ENCODE measurements around the gene HIC1.

- RRBS, result no CpG with 5 or more reads among the region's 5 CpGs
CAGE:
- cytosol, long polyA plus RNA, result start-site peak on the minus strand at chr17:2043155-2043449, 38 and 23 reads in 2 replicates
- long polyA plus RNA, result start-site peak on the minus strand at chr17:2043242-2043433, 11 and 10 reads in 2 replicates
- nucleus, long polyA plus RNA, result no peak
These were observed 1.3 kb downstream of the OVCA2 start for GRCh38 chr17:2043129-2043534.

DNA sequence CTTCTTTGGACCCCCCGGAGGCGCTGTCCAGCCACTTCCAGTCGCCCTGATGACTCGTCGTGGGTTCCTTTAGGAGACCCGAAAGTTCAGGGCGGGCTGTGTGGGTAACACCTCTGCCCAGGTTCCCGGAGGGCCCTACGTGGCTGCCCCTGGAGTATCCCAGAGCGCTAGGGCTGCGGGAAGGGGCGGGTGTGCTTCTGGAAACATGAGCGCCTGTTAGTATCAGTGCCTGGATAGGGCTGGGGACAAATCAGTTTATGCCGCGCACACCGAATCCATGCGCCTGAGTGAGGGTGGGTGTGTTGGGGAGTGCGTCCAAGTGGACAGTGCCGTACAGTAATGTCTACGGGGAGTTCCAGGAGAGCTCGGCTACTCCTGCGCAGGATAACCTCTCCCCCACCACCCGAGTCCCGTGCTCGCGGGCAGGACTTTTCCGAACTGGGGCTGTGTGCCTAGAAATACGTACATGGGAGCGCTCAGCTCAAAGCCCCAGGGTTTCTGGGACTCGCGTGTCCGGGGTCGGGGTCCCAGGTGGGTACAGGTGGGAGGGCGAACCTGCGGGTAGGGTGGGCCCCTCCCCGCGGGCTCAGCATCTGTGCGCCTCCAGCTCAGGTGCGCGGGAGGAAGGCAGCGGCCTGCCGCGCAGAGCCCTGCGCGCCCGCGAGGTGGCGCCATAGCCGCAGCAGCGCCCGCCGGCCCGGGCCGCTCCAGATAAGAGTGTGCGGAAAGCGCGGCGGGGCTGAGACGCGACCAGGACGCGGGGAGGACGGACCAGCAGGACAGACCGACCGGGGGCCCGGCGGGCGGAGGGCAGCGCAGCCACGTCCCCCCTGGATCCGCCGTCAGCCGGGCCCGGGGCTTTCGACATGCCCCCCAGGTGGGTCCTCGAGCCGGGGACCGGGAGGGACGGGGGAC, at the start of gene HIC1:
HIC1 (plus strand) TSS at position 742 of the 915 bp plus-strand sequence.
- RRBS, result 2% methylated on average over 26 of the region's 79 CpGs
CAGE:
- cytosol, long polyA plus RNA, result no peak
- long polyA plus RNA, result no peak
- nucleus, long polyA plus RNA, result start-site peak on the plus strand centred at position 728 of the sequence, 29 bp wide, 858 and 335 reads in 2 replicates

DNA sequence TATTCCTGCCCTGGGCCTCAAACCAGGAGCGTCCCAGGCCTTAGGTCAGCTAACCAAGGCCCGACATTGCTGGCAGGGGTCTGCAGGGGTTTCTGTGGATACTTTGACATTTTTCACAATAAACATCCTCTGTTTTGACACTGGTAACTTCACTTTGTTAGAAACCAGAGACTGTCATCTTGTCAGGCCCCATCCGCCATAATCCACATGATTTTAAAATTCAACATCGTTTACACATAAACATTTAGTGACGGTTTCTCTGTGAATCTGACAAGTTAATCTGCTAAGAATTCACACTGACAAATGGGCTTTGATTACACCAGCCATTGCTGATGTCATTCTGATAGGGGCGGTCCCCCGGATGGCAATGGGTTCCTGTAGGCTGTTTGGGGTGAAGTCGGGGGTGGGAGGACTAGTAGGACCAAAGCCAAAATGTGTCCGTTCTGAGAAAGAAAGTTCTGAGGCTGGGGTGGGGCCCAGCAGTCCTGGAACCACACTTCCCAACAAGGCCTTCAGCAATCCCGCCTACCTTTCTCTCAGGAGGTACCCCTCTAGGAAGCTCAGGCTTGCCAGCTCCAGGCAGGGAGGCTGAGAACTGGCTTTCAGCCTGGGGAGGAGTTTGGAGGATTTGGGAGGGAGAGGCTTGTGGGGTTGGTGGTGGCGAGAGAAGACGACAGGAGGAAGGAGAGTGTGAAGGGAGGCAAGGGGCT, 8.4 kb downstream of the HIC1 start:
- RRBS, result no CpG with 5 or more reads among the region's 12 CpGs
CAGE:
- cytosol, long polyA plus RNA, result no peak
- long polyA plus RNA, result no peak
- nucleus, long polyA plus RNA, result no peak

GRCh38 chr17:2067465-2067830, 12.5 kb downstream of the HIC1 start:
- RRBS, result no CpG with 5 or more reads among the region's 8 CpGs
CAGE:
- cytosol, long polyA plus RNA, result no peak
- long polyA plus RNA, result no peak
- nucleus, long polyA plus RNA, result no peak

DNA sequence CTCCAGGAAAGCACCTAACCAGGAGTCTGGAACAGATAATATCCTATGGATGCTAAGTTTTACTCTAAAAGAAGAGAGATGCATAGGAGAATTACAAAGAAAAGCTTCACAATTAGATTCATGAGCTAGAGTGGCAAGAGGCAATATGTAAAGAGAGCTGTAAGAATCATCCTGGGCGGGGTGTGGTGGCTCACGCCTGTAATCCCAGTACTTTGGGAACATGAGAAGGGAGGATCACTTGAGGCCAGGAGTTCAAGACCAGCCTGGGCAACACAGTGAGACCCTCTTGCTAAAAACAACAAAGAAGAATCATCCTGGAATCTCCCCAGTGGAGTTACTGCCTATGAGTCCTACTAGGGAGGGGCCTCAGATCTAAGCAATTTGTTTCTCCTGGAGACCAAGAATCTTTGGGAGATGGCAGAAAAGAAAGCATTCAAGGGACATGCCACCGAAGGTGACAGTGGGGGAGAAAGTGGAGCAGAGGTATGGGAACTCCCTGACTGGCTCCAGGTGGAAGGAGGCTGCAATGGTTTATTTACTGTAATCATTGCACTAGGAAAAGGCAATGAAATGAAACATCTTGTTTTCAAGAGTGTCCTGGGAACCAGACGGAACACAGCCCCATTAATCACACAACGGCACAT, 119.2 kb downstream of the HIC1 start:
- RRBS, result no CpG with 5 or more reads among the region's 5 CpGs
CAGE:
- cytosol, long polyA plus RNA, result no peak
- long polyA plus RNA, result no peak
- nucleus, long polyA plus RNA, result no peak

DNA sequence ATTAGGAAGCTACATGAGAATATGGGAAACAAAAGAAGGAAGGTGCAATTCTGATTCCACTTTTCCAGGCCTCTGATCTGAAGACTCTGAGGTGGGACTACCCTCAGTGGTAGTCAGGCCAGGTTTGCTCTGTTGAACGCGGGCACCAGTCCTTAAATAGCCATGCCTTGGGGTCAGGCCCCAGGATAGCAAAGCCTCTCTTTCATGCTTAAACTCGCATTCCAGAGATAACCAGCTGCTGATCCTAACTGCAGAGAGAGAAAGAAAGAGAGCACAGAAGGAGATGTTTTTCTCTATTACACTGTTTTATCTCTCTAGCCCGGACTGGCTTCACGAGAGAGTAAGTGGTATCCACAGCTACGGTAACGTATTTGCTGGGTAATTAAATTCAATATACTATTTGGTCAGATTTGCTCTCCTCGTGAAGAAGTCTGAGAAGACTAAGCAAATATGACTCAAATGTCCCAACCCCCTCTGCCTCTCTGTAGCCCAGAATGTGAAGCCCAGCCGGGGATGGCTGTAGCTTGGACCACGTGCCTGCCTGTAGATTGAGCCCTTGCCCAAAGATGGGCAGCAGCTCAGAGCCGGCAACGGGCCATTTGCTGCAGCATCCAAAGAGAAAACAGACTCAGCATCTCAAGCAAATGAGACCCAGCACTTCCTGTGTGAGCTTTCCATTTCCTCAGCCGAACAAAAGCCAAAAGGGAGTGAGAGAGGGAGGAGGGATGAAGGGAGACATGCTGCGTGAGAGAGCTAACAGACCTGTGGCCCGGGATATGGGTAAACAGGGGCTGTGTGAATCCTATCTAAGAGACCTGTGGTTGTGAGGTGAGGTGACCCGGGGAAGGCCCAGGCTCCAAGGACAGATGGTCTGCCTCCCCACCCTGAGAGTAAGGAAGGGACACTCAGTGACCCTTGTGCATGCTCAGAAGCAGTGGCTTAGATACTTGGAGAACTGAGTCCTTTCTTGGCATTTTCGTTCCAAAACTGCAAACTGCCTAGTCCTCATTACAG, 122.1 kb downstream of the SMG6 start:
- RRBS, result 4% methylated on average over 5 of the region's 17 CpGs
CAGE:
- cytosol, long polyA plus RNA, result no peak
- long polyA plus RNA, result no peak
- nucleus, long polyA plus RNA, result no peak

DNA sequence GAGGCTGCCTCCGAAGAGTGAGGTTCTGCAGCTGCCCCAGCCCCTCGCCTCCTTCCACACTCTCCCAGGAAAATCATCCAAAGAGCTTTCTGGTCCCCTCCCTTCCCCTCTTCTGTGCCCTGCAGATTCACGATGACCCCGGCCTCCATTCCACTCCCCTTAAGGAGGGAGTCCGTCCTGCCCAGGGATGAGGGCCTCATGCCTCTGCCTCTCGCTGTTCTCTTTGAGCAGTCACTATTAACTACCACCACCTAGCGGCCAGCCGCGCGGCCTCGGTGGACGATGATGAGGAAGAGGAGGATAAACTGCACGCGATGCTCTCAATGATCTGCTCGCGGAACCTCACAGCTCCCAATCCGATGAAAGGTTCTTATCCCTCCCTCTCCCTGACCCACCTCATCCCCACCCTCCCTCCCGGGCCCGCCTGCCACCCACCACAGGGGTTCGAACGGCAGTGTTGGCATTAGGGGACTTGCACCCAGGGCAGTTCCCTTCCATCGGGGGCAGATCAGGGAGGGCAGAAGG, 29.8 kb downstream of the SGSM2 start:
- RRBS, result no CpG with 5 or more reads among the region's 22 CpGs
CAGE:
- cytosol, long polyA plus RNA, result no peak
- long polyA plus RNA, result no peak
- nucleus, long polyA plus RNA, result no peak

DNA sequence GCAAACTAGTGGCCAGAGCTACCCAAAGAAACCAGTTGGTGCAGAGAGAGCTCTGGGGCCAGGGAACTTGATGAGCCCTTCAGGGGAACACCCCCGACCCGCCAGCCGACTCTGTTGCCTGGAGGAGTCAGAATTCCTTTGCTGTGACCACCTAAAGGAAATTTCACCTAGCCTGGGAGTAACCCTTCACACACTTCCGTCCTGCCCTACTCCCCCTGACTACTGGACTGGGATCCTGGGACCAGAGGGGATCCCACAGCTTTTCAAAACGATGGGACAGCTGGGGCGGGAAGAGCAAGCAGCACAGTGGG, 18.9 kb downstream of the MNT start:
- RRBS, result no CpG with 5 or more reads among the region's 6 CpGs
CAGE:
- cytosol, long polyA plus RNA, result no peak
- long polyA plus RNA, result no peak
- nucleus, long polyA plus RNA, result no peak

DNA sequence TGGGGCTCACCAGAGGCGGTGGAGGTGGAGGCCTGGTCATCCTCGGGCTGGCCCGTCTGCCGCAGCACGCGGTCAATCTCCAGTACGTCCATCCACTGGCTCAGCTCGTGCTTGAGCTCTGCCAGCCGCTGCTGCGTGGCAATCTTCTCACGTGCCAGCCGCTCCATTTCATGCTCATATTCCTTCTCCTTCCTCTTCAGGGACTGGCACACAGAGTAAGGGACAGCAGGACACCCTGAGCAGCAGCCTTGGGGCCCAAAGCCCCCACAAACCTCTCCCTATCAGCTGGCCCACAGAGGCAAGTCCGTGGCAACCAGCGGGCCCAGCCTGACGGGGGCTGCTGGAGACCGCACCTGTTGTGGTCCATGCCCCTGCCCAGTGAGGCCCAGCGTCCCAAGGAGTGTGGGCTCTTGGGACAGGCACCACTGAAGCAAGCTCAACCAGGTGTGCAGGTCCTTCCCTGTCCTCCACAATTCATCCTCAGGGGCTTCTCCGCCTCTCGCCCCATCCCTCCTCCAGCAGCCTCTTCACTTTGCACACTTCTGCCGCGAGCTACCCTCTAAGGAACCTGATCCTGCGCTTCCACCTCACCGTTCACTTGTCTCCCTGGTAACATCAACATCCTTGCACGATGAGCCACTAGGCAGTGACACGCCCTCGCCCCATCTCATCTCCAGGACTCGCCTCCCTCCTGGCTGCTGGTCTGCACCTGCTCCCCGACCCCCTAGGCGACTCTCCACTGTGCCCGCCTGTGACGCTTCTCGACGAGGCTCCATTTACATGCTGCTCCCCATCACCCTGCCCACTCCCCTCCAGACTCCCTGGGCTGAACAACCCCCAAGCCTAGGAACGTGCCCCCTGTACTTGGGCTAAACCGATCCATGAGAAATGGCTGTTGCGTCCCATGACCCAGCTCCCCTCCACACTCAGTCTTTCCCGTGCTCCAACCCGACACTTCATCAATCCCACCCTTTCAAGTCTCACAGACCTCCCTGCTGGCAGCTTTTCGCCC, 12.7 kb downstream of the MNT start:
- RRBS, result no CpG with 5 or more reads among the region's 39 CpGs
CAGE:
- cytosol, long polyA plus RNA, result no peak
- long polyA plus RNA, result no peak
- nucleus, long polyA plus RNA, result no peak

- RRBS, result 1% methylated on average over 40 of the region's 73 CpGs
CAGE:
- cytosol, long polyA plus RNA, result no peak
- long polyA plus RNA, result no peak
- nucleus, long polyA plus RNA, result no peak
These were observed 8.5 kb downstream of the MNT start for GRCh38 chr17:2392126-2393035.

DNA sequence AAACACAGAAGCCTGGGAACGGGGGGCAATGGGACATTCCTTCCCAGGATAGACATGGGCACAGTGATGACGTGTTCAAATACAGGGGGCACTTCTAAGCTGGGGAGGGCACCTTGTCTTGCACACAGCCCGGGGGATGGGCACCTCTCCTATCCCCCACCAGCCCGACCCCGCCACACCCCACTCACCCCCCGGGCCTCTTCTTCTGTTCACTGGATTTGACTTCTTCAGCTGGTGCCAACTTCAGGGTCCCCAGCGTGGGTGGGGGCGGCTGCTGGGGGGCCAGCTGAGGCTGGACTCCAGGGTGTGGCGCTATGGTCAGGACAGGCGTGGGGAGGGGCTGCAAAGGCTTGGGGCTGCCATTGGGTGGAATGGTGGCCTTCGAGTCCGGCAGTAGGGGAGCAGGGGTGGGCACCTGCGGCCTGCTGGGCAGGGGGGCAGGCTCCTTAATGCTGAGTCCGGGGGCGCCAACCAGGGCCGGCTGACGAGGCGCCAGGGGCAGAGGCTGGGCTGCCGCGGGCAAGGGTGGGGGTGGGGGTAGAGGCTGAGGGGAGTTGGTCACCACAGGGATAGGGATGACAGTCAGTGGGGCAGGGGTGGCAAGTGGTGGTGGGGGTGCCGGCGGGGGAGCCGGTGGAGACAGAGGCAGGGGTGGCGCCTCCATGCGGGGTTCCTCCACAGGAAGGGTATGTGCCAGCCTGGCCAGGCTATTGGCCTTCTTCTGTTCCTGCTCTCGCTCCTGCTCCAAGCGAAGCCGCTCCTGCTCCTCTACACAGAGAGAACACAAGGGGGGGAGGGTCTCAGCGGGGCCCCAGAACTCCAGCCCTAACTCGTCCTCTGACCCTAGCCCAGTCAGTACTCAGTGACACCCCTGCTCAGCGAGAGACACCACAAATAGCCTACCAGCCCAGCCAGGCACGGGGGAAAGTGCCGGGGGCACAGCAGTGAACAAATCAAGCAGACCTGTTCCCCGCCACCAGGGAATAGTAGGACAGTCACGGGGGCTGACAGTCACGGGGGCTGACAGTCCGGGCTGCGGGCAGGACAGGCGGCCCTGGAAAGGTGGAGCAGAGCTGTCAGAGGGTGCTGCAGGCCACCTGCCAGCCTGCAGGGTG, 5.8 kb downstream of the MNT start:
- RRBS, result 77% methylated on average over 11 of the region's 39 CpGs
CAGE:
- cytosol, long polyA plus RNA, result no peak
- long polyA plus RNA, result no peak
- nucleus, long polyA plus RNA, result no peak

GRCh38 chr17:2401459-2401847, 593 bp upstream of the MNT start:
- RRBS, result 2% methylated on average over 19 of the region's 36 CpGs
CAGE:
- cytosol, long polyA plus RNA, result no peak
- long polyA plus RNA, result no peak
- nucleus, long polyA plus RNA, result no peak

GRCh38 chr17:2406686-2407933, 6.2 kb upstream of the MNT start:
- RRBS, result no CpG with 5 or more reads among the region's 18 CpGs
CAGE:
- cytosol, long polyA plus RNA, result no peak
- long polyA plus RNA, result no peak
- nucleus, long polyA plus RNA, result no peak

DNA sequence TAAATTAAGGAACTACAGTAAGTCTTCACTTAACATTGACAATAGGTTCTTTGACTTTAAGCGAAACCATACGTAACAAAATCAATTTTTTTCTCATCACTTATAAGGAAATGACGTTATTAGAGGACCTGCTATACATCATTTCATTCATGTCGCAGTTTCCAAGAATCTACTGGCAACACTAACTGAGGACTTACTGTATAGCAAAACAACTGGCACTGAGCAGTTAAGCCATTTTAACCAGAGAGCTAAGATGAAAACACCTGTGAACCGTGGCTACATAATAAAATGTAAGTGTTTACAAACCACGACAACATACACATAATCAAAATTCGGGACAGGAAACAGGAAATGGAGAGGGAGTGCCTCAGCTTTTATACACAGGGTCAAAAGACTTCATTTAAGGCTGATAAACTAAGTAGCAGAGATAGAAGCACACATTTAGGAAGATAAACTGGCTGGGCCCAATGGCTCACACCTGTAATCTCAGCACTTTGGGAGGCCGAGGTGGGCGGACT, 29.5 kb downstream of the METTL16 start:
- RRBS, result no CpG with 5 or more reads among the region's 9 CpGs
CAGE:
- cytosol, long polyA plus RNA, result no peak
- long polyA plus RNA, result no peak
- nucleus, long polyA plus RNA, result no peak

DNA sequence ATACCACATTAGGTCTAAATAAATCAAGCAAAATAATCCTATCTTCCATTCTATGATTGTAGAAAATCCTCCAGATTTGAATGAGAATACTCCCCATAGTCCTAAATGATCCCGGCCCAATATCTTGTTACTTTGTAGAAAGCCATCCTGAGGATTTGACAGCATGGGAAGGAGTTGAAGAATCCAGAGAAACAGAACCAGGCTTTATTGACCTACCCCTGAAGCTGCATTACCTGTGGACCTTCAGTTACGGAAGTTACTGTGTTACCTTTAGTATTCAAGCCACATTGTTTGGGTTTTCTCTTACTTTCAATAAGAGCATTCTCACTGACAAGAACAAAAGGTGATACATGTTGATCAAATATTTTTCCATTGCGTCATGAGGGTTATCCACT, 28.8 kb upstream of the PAFAH1B1 start:
- RRBS, result no CpG with 5 or more reads among the region's 3 CpGs
CAGE:
- cytosol, long polyA plus RNA, result no peak
- long polyA plus RNA, result no peak
- nucleus, long polyA plus RNA, result no peak

DNA sequence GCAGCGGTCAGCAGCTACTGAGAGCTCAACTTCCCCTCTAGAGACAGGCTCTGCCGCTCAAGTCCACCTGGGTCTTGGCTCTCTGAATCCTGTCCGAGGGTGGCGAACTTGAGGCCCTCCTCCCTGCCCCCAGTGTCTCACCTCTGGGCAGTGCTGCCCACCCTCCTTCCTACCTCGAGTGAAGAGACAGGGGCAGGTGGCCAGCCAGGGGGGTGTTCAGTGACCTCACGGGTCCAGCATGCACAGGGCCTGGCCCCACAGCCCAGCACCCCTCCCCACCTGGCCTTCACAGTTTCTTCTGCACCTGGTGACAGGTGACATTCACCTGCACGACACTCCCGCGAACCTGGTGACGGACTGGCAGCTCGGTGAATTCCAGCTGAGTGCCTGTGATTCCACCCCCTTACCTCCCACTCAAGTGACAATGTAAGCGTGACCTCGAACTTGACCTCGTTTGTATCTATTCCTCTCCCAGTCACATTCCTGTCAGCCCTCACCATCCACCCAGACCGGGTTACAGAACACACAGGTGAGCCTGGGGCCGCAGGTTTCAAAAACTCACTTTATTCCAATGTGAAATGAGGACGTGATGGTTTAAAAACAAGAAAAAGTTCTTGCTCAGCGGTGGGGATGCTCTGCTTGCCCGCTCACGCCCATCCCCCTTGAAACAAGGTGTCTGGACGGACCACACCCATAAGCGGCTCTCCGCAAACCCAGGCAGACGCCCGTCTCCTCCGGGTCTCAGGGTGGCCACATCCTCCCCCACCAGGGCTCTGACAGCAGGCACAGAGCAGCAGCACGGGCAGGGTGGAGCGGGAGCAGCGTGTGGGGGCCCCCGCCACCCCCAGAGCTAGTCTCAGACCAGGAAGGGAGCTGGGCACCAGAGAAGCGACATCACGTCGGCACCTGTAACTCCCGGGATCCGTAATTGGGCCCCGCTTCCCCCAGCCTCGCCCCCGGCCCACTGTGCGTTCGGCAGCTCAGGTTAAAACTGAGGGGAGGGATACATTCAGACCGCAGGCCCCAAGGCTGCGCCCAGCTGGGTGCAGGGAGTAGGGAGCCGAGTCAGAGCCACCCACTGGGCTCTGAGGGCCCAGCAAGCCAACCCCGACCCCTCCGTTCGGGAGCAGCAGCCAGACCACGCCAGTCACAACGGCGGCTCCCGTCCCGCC, 22.3 kb downstream of the CLUH start:
- RRBS, result 60% methylated on average over 5 of the region's 51 CpGs
CAGE:
- cytosol, long polyA plus RNA, result no peak
- long polyA plus RNA, result no peak
- nucleus, long polyA plus RNA, result no peak

DNA sequence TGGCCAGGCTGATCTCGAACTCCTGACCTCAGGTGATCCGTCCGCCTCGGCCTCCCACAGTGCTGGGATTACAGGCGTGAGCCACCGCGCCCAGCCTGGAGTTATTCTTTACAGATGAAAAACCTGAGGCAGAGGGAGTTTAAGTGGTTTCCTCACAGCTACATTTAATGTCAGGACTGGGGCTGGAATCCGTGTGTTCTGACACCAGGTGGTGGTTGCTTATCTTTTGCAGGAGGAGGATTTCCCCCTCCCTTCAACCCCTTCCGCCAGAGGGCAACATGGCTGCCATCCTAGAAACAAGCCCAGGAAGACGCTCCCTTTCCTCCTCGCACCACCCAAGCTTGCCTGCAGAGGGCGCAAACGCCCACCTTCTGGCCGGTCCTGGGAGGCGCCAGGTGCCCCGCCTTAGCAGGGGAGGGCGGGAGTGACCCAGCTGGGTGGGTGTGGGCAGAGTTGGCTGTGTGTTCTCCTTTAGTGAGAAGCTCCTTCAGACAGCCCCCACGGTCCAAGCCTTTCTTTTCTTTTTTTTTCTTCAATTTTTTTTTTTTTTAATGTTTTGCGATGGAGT, 10.0 kb upstream of the RAP1GAP2 start:
- RRBS, result no CpG with 5 or more reads among the region's 19 CpGs
CAGE:
- cytosol, long polyA plus RNA, result no peak
- long polyA plus RNA, result no peak
- nucleus, long polyA plus RNA, result no peak

GRCh38 chr17:2865138-2865681, 69.0 kb downstream of the RAP1GAP2 start:
- RRBS, result no CpG with 5 or more reads among the region's 5 CpGs
CAGE:
- cytosol, long polyA plus RNA, result no peak
- long polyA plus RNA, result no peak
- nucleus, long polyA plus RNA, result no peak

DNA sequence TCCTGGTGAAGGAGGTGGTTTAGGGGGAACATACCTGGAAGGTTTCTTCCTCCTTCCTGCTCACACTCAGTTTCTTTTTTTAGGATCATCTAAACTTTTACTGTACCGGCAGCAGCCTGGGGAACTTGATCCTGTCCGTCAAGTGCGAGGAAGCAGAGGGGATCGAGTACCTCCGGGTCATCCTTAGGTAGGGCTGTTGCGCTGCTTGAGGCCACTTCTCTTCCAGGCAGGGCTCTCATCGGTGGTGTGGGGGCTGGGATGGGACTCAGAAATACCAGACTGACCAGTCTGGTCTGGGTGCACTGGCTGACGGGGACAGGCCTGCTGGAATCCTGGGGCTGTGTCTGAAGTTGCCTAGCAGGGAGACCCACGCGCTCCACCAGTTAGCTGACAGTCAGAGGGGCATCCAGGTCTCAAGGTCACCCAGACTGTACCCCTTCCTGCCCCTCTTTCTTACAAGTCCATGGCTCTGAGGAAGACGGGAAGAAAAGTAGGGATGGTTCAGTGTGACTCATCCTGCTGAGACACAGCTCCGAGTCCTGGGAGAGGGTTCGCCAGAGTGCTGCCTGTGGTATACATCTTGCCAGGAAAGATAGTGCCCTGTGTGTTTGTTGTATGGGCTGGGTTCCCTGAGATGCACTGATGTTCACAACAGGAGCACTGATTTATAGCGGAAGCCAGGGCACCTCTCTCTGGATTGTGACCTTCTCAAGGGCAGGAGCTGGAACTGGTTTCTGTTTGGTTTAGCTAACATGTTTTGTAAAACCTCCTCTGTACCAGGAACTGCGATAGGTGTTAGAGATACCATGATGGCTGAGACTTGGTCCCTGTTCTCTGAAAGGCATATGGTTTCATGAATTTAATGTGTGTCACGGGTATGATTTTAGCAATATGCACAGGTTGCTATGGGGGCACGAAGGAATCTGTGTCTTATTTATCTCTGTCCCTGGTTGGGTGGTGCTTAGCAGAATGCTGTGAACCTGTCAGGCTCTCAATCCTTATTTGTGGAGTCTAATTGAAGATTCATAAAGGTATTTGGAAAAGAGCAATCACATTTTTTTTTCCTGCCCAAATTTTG, 97.6 kb downstream of the OR1D5 start:
- RRBS, result 88% methylated on average over 5 of the region's 17 CpGs
CAGE:
- cytosol, long polyA plus RNA, result no peak
- long polyA plus RNA, result no peak
- nucleus, long polyA plus RNA, result no peak

- RRBS, result no CpG with 5 or more reads among the region's 20 CpGs
CAGE:
- cytosol, long polyA plus RNA, result no peak
- long polyA plus RNA, result no peak
- nucleus, long polyA plus RNA, result no peak
These were observed 45.5 kb downstream of the OR1D5 start for GRCh38 chr17:3017767-3018400.